ENCODE measurements around the genes PLVAP, CCDC194 and JUND.

DNA sequence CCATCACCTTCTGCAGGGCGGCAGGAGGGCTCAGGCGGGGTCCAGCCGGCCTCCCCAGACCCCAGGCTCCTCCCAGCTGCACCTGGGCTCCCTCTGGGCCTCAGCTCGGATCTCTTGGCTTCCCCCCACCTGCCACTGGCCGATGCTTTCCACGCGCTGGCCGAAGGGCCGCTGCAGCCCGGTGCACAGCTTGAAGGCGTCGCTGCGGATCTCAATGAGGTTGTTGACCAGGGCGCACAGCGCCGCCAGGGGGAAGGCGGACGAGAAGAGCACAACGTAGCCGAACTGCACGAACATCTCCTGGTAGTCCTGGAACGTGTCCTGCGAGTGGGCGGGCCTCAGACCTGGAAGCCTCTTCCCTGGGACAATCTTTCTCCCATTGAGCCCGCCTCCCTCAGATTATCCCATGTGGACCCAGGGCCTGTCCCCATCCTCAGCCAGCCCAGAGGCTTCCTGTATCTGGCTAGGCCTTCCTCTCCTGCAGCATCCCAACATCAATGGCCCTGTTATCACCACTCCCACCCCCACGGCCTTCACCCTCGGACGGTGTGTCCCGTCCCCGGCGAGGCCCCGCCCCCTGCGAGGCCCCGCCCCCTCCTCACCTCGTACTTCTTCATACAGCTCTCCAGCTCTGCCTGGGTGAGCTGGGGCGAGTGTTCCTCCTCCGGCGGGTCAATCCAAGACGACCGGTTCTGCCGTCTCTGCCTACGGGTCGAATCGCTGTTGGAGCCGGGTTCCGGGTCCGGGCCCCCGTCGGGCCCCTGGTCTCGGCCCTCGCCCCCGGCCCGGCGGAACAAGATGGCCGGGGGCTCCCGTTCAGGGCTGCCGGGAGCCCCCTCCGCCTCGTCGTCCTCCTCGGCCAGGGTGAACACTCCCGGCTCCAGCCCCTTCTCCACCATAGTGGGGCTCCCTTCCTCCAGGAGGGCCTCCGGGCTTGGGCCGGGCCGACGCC, 6.8 kb downstream of the ANO8 start:
- PRO-cap, 3 experiments = no peak in any of the 3 experiments
- RAMPAGE, long total RNA = no peak

DNA sequence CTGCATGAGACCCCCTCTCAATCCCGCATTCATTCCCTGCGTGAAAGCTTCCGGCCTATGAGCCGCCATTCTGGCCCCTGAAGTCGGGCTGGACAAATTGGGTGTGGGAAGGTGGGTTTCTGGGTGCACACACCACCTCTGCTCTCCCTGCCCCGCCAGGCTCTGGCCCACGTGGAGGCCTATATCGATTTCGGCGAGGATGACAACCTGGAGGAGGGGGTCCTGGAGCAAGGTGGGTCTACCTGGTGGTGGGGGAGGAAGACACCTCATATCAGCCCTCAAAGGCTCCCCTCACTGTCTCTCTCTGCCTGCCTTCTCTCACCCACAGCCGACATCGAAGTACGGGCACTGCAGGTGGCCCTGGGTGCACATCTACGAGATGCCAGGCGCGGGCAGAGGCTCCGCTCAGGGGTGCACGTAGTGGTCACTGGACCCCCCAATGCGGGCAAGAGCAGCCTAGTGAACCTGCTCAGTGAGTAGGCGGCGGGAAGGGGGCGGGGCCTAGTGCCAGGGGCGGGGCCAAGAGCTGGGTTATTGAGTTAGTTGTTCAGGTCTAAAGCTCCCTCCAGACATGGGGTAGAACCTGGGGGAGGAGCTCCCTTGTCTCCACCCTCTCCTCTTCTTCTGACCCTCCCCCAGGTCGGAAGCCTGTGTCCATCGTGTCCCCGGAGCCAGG, 1.6 kb downstream of the GTPBP3 start:
- PRO-cap, 3 experiments = no peak in any of the 3 experiments
- RAMPAGE, long total RNA = no peak

- PRO-cap, 3 experiments = no peak in any of the 3 experiments
- RAMPAGE, long total RNA = no peak
These were observed at the start of gene PLVAP for GRCh38 chr19:17376971-17377887. PLVAP (minus strand) TSS chr19:17377342.

- PRO-cap, 3 experiments = no peak in any of the 3 experiments
- RAMPAGE, long total RNA = no peak
These were observed at the start of gene CCDC194 for GRCh38 chr19:17393798-17394402. CCDC194 (minus strand) TSS chr19:17394196.

GRCh38 chr19:17414973-17415535, 4.8 kb upstream of the MVB12A start:
- PRO-cap, 3 experiments = no peak in any of the 3 experiments
- RAMPAGE, long total RNA = no peak

GRCh38 chr19:17423180-17423764, 3.4 kb downstream of the MVB12A start:
- PRO-cap, 3 experiments = no peak in any of the 3 experiments
- RAMPAGE, long total RNA = no peak

DNA sequence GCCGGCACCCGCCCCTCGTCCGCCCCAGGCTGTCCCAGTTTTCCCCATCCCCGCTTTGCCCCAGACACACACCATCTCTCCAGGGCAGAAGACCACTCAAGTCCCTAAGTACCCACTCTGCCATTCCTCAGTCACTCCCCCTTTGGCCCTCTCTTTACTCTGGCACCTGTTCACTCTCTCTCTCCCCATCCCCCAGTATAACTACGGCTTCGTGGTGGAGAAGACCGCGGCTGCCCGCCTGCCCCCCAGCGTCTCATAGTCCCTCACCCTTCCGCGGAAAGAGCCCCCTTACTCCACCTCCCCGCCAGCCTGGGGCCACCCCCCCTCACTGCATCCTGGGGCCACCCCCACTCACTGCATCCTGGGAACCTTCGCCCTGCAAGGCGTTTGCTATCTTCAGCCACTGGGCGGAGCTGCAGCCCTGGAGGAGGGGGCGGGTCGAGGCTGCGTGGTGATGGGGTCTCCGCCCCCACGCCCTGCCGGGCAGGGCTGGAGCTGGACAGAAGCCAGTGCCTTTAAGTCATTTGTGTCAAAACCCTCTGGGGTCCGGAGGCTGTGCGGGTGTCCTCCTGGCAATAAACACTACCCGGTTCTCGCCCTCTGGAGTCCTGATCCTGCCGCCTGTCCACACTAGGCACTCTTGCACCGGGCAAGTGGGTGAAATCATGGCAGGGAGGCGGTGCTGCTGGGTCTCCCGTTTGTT, 5.0 kb downstream of the MVB12A start:
- PRO-cap, 3 experiments = no peak in any of the 3 experiments
- RAMPAGE, long total RNA = no peak

GRCh38 chr19:17489002-17489778, 18.9 kb downstream of the SLC27A1 start:
- PRO-cap, 3 experiments = no peak in any of the 3 experiments
- RAMPAGE, long total RNA = no peak

DNA sequence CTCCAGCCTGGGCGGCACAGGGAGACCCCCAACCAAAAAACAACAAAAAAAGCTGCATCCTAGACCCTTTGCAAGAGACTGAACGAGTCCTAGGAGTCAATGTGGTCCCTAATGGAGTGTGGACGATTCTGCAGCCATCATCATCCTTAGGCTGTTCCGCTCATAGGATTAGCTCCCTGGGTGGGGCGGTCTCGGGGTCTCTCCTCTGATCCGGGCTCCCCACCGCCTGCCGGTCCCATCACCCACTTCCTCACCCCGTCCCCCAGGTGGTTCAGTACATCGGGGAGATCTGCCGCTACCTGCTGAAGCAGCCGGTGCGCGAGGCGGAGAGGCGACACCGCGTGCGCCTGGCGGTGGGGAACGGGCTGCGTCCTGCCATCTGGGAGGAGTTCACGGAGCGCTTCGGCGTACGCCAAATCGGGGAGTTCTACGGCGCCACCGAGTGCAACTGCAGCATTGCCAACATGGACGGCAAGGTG, 14.4 kb upstream of the PGLS start:
- PRO-cap, 3 experiments = no peak in any of the 3 experiments
- RAMPAGE, long total RNA = no peak

GRCh38 chr19:17522799-17523744, 4.0 kb upstream of the NIBAN3 start:
- PRO-cap, 3 experiments = no peak in any of the 3 experiments
- RAMPAGE, long total RNA = no peak

GRCh38 chr19:17539077-17540282, 12.4 kb downstream of the NIBAN3 start:
- PRO-cap, 3 experiments = peak in 1 of 3 experiments; most common minus-strand start chr19:17539674 (in 1)
- RAMPAGE, long total RNA = no peak

DNA sequence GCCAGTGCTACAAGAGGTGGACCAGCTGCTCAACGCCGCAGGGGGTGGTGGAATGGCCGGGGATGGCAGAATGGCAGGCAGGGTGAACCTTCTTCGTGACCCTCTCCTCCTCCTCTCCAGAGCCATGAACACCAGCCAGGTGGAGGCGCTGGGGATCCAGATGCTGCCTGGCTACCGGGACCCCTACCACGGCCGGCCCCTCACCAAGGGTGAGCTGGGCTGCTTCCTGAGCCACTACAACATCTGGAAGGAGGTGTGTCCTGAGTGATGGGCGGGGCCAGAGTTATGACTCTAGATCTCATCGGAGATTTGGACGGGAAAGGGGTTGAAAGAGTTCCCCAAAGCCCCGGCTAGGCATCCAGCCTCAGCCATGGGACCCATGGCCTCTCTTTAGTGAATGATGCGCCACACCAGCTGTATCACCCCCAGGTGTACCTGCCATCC, 22.4 kb downstream of the COLGALT1 start:
- PRO-cap, 3 experiments = no peak in any of the 3 experiments
- RAMPAGE, long total RNA = no peak

DNA sequence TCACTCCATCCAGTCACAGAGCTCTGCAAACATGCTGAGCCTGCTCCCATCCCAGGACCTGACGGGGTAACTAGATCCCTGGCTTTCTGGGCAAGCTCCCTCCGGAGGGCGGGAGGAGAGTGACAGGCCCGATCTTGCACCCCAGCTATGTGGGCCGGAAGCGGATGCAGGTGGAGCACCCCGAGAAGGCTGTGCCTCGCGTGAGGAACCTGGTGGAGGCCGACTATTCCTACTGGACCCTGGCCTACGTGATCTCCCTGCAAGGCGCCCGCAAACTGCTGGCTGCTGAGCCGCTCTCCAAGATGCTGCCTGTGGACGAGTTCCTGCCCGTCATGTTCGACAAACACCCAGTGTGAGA, 25.1 kb downstream of the COLGALT1 start:
- PRO-cap, 3 experiments = no peak in any of the 3 experiments
- RAMPAGE, long total RNA = no peak

GRCh38 chr19:17791219-17791659, 3.7 kb upstream of the B3GNT3 start:
- PRO-cap, 3 experiments = peak in 1 of 3 experiments; most common plus-strand start chr19:17791524 (in 1); most common minus-strand start chr19:17791364 (in 1)
- RAMPAGE, long total RNA = no peak

GRCh38 chr19:17827941-17828381, 6.6 kb upstream of the INSL3 start:
- PRO-cap, 3 experiments = no peak in any of the 3 experiments
- RAMPAGE, long total RNA = no peak

DNA sequence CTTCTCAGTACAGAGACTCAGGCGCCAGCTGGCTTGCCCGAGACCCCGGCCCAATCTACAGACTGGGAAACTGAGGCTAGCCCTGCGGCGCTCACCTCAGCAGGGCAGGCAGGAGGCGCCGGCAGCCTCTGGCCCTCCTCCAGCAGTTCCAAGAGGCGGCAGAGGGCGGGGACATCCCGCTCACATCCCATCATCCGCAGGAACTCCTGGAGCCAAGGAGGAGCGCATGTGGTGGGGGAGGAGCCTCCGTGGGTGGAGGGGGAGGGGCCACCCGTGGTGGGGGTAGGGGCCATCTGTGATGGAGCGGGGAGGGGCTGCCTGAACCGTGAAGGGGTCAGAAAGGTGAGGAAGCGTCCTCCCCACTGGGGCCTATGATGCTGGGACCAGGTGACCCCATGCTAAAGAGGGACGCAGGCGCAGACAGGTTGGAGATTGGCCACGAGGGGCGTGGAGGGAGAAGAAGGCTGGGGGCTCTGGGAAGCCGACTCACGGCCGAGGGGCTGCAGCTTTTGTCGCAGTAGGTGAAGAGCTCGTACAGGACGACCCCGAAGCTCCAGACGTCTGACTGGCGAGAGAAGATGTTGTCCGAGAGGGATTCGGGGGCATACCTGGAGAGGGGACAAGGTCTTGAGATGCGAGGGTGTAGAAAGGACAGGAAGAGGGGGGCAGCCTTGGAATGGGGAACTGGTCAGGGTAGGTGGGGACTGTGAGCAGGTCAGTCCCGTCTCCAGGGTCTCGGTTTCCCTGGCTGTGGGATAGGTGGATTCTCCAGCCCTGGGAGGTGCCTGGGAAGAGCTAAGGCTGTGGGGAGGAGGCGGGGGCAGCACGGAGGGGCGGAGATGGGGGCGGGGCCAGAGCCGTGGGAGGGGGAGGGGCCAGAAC, 8.9 kb upstream of the INSL3 start:
- PRO-cap, 3 experiments = peak in 3 of 3 experiments; most common plus-strand start position 183 of the sequence (in 1); most common minus-strand start position 208 of the sequence (in 2)
- RAMPAGE, long total RNA = no peak

DNA sequence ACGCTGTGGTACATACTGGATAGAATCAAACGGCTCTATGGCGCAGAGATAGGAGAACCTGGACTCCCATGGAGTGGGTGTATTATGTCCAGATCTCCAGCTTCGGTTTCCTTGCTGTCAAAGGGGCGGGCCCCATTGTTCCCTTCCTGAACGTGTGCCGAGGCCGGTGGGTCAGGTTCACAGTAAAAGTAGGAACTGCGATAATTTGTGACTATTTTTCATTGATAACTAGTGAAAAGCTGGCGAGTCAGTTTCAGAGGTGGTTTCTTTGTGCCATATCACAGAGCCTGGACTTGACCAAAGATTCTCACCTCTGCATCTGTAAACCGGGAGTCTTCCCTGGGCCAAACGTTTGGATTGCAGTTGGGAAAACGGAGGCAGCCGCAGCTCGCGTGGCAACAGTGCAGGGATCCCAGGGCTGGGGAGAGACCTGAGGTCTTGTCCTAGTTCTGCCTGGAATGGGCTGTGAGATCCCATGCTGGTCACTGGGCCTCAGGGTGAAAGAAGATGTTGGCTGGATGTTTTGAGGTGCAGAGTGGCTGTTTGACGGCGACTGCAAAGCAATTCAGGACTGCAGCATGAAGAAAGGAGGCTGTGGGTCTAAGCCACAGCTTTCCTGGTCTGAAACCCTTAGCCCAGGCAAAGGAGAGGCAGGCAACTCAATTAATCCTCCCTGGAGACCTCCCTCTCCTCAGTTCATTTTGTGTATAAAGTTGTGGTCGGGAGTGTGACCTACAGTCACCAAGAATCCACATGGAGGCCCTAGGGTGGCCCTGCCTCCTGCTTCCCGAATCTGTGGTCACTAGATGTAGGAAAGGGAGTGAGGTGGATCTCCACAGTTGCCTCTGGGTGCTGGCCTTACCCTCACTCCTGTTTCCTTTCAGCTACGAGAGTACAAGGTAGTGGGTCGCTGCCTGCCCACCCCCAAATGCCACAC, 967 bp downstream of the RPL18A start:
- PRO-cap, 3 experiments = no peak in any of the 3 experiments
- RAMPAGE, long total RNA = no peak

DNA sequence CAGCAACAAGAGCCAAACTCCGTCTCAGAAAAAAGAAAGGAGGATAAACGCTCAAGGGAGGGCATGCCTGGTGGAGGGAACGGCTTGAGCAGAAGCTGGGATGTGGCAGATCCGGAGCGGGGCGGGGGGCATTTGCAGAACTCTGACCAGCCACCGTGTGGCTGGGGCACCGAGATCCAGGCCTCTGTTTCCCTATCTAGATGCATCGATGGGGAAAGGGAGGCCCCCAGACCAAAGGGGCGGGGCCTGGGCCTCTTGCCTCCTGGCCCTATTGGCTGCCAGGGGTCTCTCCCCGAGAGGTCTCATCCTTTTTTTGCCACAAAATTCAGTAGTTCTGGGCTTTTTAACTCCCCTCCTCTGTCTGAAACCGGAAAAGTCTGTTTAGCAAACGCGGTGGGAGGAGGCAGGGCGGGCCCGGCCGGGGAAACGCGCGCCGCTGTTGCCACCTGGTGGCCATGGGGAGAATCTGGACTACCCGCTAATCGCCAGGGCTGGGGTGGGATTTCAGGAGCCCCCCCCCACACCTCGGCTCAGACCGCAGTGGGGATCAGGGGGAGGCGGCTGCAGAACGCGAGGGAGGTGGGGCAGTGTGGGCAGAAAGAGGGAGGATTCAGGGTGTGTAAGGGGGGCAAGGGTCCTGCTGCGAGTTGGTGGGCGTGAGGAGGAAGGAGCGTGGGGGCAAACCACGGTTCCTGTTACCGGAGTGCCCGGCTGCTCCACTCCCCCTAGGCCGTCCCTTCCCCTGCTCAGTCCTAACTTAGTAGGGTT, 28.4 kb downstream of the IL12RB1 start:
- PRO-cap, 3 experiments = no peak in any of the 3 experiments
- RAMPAGE, long total RNA = no peak

DNA sequence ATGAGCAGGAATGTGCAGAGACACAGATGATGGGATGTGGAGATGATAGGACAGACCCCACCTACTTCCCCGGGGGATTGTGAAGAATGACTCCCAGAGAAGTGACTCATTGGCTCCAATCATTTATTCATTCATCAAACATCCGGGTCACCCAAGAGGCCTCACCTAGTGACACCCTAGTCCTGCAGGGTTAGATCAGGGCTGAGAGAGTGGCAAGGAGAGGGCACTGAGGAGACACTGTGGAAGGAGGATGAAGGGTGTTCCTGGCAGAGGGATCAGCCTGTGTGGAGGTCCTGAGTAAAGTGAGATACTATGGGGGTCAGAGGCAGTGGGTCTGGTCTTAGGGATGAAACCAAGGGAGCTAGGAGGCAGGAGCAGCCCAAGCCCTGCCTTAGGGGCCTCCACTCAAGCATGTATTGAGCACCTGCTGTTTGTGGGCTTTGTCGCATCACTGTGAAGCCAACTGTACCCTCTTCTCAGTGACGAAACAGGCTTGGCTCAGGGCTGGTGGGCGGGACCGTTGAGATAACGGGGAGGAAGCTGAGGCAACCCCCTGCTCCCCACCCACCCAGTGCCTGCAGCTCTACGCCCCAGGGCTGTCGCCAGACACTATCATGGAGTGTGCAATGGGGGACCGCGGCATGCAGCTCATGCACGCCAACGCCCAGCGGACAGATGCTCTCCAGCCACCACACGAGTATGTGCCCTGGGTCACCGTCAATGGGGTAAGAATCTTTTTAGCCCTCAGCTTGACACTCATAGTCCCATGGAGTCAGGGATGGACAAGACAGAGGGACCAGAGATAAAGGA, 3.2 kb downstream of the IFI30 start:
- PRO-cap, 3 experiments = no peak in any of the 3 experiments
- RAMPAGE, long total RNA = no peak

DNA sequence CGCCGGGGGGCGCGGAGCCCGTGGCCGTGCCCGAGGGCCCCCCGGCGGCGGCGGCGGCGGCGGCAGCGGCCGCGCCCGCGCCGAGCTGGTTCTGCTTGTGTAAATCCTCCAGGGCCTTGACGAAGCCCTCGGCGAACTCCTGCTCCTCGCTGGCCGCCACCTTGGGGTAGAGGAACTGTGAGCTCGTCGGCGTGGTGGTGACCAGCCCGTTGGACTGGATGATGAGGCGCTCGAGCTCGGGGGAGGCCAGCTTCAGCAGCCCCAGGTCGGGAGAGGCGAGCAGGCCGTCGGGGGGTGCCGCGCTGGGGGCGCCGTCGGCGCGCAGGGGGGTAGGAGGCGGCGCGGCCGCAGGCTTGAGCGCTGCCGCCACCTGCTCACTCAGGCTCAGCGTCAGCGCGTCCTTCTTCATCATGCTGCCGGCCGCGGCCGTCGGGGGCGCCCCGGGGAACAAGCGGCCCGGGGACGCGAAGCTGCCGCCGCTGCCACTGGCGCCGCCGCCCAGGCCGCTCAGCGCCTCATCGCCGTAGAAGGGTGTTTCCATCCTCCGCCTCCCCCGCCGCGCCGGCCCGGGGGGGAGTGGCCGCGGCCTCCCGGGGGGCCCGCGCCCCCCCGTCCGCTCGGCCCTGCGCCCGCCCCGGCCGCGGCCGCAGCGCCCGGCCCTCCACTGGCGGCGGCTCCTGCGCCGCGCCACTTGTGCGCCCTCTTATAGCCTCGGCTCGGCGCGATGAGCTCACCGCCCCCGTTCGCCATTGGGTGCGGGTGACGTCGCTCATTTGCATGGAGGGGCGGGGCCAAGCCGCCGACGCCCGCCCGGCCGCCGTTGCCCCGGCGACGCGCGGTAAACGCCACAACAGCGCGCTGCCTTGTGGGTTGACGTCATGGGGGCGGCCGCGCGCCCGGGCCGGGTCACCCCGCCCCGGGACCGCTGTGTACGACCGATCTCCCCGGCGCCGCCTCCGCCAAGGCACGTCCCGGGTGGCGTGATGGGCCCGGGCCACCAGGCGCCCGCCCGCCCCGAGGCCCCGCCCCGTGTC, at the start of gene JUND:
Gene JUND (minus strand): TSS at position 679 of the 1,034 bp plus-strand sequence.
- PRO-cap, 3 experiments = peak in 3 of 3 experiments; most common plus-strand start position 909 of the sequence (in 2); most common minus-strand start position 679 of the sequence (in 3)
- RAMPAGE, long total RNA = no peak